Endothelial cell (in vitro differentiated cells): ENCODE results near the genes ALDOC, PHF12 and TP53I13.

- PRO-cap: bidirectional peak, plus-strand start at chr17:28577058, minus-strand start at chr17:28576894
These were observed at the start of gene ALDOC for GRCh38 chr17:28576786-28577508. Gene ALDOC (minus strand): TSS chr17:28576895.

DNA sequence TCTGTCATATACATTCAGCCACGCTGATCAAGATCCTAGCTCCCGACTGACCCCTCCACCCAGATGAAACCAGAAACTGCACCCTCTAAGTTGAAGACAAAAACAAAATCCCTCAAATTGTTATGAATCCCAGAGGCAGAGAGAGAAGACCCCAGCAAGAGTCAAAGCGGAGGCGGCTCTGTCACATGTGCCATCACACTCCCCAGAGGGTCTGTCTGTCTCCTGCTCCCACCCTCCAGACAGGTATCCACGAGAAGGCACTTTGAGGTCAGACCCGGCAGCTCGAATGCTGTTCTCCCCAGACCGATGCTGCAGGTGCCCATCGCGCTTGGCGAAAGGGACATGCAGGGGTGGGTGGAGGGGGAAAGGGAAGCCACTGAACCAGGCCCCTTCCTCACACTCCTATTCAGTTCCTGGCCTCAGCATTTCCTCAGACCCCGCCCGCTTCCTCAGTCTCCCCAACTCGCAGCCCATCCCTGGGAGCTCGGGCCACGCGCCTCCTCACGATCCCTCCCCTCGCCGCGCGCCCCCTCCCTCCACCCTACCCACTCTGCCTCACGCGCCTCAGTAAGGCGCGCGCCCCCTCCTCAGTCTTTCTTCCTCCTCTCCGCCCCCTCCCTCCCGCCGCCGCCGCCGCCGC lies 511 bp downstream of the BLTP2 start:
- PRO-cap: bidirectional peak, plus-strand start at position 452 of the sequence, minus-strand start at position 344 of the sequence

DNA sequence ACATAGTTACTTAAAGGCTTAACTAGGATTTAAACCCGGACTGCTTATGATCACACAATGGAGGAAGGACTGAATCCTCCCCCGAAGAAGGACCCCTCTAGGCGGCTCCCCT lies 791 bp downstream of the TRAF4 start:
- PRO-cap: no peak

- PRO-cap: unidirectional peak, minus-strand start at chr17:28951337; bidirectional peak, plus-strand start at chr17:28951821, minus-strand start at chr17:28951453; unidirectional peak, plus-strand start at chr17:28951945
These were observed at the start of gene PHF12 for GRCh38 chr17:28951144-28952045. Gene PHF12 (minus strand): TSS chr17:28951518.

DNA sequence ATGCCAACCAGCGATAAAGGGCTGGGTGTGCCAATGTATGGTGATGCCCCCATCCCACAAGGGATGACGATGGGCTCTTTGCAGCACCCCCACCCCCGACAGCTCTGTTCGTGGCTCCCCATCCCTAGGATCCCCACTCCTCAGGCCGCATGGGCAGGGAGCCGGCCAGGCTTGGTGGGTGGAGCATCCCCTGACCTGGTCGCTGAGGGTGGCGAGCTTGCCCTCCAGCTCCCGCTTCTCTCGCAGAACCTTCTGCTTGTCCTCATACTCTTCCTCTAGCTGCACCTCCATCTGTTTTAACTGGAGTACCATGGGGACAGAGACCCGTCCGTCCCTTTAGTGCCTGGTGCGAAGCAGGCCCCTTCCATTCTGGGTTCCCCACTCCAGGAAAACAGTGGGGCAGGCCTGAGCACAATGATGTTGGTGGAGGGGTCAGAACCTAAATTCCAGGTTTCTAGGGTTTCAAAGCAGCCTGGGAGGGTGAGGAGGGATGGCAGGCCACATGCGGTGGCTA lies 50.2 kb downstream of the PIPOX start:
- PRO-cap: no peak

- PRO-cap: no peak
These were observed 55.0 kb downstream of the PIPOX start for GRCh38 chr17:29097698-29098553.

- PRO-cap: bidirectional peak, plus-strand start at chr17:29149164, minus-strand start at chr17:29148877
These were observed 31.6 kb downstream of the MYO18A start for GRCh38 chr17:29148197-29149498.

- PRO-cap: no peak
These were observed 28.8 kb downstream of the MYO18A start for GRCh38 chr17:29151281-29151873.

DNA sequence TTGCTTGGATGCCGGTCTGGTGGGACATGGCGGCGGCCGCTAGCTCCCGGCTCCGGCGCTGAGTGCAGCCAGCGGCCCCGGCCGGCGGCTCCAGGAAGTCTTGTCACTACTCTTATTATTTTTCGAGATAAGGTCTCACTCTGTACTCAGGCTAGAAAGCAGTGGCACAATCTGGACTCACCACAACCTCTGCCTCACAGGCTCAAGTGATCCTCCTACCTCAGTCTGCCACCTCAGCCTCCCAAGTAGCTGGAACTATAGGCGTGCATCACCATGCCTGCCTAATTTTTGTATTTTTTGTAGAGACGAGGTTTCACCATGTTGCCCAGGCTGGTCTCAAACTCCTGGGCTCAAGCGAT lies 24.2 kb upstream of the MYO18A start:
- PRO-cap: no peak

GRCh38 chr17:29262239-29262518 lies 15.5 kb downstream of the CRYBA1 start:
- PRO-cap: no peak

DNA sequence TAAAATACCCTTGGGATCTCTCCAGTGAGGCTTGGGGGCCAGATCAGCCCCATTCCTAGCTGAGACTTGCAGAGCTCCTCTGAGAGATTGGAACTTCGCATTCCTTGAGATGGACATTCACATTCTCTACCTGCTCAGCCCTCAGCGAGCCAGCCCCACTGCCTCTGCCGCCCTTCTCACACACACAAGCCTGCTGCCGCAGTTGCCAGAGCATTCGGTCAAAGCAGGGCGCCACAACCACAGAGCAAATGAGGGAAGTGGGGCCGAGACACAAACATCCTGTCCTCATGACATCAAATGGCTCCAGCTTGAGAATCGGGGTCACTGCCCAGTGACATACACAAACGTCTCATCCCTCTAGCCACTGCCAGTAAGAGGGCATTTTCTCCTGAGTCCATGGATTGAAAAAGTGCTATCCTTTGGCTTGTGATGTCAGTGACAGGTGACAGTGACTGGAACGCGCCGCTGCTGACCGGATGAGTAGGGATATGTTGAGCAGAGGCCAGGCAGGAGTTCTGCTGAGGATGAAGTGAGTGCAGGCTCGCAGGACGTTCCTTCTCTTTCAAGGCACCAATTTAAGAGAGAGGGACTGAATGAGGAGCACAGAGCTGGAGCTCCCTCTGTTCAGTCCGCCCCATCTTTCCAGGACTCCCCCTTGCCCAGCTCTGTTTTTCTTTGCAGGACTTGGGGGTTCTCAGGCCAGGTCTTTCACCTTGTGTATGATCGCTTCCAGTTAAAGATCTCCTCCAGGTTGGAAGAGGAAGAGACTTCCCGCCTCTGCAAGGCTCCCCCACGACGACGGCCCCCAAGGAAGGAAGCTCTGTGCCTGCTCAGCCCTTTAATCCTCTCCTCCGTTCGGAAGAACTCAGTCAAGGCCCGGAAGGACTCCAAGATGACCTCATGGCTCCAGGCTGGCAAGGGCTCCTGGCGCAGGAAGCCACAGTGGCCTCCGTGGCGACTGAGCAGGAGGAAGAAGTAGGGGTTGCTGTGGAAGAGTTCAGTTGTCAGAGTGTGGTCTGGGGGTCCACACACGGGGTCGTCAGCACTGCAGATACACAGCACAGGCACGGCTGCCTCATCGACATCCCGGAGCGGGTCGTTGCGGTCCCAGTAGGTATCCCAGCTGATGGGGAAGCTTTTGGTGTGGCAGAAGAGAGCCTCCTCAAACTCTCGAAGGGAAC lies 4.6 kb downstream of the ABHD15 start:
- PRO-cap: bidirectional peak, plus-strand start at position 942 of the sequence, minus-strand start at position 770 of the sequence

- PRO-cap: bidirectional peak, plus-strand start at chr17:29568607, minus-strand start at chr17:29568422; bidirectional peak, plus-strand start at chr17:29568897, minus-strand start at chr17:29568794
These were observed at the start of gene TP53I13 for GRCh38 chr17:29568165-29569314. Gene TP53I13 (plus strand): TSS chr17:29568701.

GRCh38 chr17:29621051-29622244 lies 1.3 kb downstream of the CORO6 start:
- PRO-cap: no peak

DNA sequence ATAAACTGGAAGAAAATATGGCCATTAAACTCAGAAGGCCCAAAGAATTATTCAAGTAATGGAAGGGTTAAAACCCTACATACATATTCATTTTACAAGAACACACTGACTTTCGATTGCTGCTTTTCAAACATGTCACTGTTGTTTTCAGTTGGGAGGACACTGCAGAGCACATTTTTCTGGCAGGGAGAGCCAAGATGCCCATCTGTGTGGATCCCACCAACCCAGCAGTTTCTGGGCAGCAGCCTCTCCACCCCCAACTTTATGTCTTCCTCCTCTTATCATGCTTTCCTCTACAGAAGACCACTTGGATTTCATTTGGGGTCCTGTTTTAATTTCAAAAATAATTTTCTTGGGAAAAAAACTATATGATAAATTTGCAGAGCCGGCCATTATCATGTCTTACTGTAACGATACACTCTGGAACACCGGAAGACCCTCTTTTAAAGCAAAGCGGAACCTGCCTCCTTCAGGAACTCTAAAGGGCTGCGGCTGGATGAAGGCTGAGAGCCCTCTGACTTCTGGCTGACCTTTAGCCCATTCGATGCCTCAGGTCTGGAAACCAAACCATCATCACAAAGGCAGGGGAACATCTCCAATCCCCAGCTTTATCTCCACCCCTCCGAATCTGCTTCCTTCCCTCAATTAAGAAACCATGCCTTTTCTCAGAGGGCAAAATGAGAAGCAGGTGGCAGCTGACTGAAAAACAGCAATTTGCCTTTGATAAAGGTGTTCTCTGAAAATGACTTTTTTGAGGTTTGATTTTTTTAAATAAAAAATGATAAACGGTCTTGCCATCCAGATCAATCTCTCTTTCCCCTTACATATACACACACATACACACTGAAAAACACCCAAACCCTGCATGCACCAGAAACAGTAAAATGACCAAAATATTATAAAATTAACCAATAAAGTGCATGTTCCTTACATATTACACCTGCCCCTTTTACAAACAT lies 7.4 kb upstream of the CORO6 start:
- PRO-cap: no peak

GRCh38 chr17:29732489-29732944 lies 109.8 kb upstream of the CORO6 start:
- PRO-cap: no peak

GRCh38 chr17:29752626-29753213 lies 130.0 kb upstream of the CORO6 start:
- PRO-cap: no peak

- PRO-cap: no peak
These were observed 137.6 kb upstream of the CORO6 start for GRCh38 chr17:29760217-29760709.

DNA sequence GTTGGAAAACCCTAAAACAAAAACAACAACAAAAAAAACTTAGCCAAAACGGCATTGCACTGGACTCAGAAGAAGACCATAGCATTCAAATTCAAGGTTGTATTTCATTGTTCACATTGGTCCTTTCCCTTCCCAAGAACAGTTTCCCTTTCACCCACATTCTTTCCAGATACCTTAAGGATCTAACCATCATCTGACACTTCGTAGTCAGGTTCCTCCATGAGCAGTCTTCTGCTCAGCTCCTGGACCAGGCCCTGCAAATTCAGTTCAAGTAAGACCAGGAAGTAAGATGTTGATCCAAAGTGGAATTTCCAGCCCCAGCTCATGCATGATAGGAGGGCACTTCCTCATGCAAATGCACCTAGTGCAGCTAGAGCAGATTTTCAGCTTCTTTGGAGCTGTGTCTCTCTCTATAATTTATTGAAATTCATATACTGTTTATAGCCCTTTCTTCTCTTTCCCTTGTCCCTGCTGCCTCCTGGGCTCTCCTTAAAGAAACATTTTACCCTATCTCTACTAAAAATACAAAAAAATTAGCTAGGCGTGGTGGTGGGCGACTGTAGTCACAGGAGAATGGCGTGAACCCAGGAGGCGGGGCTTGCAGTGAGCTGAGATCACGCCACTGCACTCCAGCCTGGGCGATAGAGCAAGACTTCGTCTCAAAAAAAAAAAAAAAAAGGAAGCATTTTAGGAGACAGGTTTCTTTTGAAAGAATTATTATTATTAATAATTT lies 94.6 kb downstream of the SSH2 start:
- PRO-cap: no peak

- PRO-cap: no peak
These were observed 3.2 kb downstream of the SSH2 start for GRCh38 chr17:29926653-29927459.

- PRO-cap: no peak
These were observed 57.5 kb downstream of the SLC6A4 start for GRCh38 chr17:30177977-30178423.